ENCODE measurements around a stretch of chr3.

DNA sequence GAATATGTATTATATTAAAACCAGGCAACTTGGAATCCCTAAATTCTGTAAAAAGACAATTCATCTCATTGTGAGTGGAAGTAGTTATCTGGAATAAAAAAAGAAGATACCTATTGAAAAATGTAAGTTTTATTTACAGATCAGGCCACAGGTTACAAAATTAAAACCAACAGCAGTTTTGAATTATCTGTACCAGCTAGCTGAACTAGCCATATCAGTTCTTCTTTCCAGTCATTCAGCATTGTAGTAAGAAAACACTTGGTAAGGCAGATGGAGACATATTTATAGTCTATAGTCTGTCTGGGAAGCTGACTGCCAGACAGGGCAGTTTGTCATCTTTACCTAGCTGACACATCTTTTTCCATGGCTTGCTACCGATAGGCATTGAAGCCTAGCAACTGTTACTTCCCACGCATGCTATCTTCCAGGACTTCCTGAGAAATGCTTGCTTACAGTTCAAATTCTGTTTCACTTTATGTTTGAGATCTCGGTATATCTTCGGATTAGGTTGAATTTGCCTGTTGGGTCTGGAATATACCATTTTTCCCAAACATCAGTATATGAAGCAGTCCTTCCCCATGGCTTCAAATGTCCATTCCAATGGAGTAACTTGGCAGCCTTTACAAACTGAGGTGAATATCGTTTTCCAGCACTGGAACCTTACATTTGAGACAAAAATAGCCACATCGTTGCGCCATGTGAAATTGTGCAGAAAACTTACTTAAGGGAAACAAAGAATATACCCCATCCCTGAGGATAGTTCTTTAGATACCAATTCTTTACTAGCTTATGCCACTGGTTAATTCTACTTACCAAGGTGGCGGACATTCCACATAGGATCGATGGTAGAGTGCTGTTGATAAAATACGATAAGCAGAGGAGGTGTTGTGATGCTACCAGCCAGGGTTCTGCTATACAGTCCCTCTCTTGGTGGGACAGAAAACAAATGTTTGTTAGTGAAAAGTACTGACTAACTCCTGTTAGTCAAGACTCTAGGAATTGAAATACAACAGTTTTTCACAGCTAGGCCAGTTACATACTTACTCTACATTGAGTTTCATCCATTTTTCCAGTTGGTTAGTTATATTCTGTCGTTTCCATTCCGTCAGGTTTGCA, 8.9 kb downstream of the GNL3 start:
- PRO-cap = no peak

- PRO-cap = no peak
Measured at GRCh38 chr3:52707253-52708308, 1.7 kb downstream of the SPCS1 start.

- PRO-cap = no peak
Measured at GRCh38 chr3:52721047-52721482, 15.2 kb downstream of the SPCS1 start.

DNA sequence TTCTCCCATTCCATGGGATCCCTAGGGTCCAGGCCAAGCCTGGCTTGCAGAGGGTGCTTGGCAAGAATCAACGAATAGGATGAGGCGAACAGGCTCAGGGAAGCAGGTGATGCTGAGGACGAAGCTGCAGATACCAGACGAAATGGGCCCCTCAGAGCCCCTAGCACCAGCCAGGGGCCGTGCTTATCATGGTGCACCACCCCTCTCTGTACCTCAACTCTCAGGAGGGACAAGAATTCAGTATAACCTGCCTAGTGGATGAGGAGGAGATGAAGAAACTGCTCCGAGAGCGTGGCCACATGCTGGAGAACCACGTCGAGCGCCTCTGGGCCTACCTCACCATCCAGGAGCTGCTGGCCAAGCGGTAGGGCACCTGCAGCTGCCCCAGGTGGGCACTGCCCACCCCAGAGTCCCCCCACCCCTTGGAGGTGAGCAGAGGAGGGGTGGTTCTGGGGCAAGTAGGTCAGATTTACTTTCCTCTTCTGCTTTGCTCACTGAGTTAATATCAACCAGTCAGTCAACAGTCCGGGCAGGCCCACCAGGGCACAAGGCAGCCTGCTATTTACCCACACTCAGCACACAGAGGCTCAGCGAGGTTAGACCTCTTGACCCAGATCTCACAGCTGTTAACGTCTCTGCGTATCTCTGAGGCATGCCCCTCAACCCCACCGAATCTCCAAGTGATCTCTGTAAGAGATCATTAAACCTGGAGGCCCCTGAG, 8.4 kb upstream of the ITIH3 start:
- PRO-cap = no peak

- PRO-cap = no peak
Measured at GRCh38 chr3:52800805-52801363, 6.3 kb downstream of the ITIH3 start.

DNA sequence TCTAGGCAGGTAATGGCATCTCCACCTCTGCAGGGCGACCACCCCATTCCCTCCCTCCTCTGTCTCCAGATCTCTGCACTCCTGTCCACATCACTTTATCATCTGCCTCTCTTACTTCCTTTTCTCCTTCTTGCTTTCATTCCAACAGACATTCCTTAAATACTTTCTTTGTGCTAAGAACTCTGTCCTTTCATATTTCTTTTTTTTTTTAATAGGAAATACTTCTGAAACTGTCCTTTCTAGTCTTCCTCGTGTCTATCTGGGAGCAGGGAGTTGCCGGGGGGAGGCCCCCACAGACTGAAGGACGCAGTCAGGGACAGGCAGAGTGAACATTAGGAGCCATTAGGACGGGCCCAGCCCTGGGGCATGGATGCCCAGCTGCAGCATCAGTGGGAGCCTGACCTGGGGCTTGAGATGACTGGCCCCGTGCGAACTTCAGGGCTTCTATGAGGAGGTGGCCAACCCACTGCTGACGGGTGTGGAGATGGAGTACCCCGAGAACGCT, 7.4 kb downstream of the ITIH3 start:
- PRO-cap = no peak

DNA sequence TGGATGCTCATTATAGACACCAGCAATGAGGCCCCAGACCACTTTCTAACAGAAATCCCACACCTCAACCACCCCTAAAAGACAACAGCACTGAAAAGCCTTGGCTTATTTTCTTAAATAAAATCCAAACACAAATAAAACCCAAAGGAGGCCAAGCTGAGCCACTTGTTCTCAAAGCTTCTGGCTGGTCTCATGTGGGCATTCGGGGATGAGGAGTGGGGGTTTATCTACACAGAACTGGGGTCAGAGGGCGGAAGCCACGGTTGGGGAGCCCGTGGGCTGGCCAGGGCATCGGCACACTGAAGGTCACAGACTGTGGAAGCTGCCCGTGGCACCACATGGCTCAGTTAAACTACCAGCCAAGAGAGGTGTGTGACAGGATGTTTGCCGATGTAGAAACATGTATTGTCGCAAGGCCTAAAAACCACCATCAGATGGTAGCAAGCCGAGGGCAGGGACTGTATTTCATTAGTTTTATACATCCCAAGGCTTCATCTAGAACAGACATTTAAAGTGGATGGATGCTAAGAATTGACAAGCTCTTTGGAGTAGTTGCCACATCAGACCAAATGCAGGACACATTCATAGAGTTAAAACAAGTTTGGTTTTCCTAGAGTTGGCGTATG, 9.4 kb upstream of the MUSTN1 start:
- PRO-cap = no peak

DNA sequence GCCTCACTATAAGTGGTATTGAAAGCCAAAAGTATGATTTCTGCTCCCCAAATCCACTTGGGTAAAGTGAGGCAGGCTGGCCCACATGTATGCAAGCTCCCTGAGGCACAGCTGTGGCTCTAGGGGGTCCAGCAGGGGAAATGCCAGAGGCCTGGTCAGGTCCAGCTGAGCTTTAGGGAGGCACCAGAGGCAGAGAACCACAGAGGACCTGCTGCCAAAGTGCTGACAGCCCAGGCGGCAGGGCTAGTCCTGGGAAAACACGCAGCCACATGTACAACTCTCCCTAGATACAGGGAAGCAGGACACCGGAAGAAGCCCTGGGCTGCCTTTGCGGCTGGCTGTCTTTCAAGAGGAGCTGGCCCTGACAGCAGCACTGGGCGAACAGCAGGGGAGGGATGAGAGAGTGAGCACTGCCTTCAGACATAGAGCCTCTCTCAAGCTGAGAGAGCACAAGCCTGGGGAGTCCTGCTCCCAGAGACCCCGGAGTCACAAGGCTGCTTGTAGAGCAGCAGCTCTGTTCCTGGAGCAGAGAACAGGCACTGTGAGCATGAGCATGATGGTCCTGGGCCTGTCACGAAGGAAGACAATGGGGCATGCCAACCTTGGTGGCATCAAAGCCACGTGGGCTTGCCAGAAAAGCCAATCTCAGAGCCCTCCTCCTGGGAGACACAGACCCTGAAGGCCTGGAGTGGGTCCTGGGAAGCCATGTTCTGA, 40.6 kb downstream of the RFT1 start:
- PRO-cap = no peak

GRCh38 chr3:53161873-53162152, 804 bp downstream of the PRKCD start:
- PRO-cap = bidirectional peak, plus-strand start at chr3:53162098, minus-strand start at chr3:53162069

DNA sequence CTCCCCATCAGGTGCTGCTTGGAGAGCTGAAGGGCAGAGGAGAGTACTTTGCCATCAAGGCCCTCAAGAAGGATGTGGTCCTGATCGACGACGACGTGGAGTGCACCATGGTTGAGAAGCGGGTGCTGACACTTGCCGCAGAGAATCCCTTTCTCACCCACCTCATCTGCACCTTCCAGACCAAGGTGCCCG, 25.0 kb downstream of the PRKCD start:
- PRO-cap = no peak

- PRO-cap = no peak
Measured at GRCh38 chr3:53233106-53233326, 22.8 kb downstream of the TKT start.

GRCh38 chr3:53235880-53236619, 19.8 kb downstream of the TKT start:
- PRO-cap = no peak

GRCh38 chr3:53281607-53281844, 25.7 kb upstream of the TKT start:
- PRO-cap = no peak

DNA sequence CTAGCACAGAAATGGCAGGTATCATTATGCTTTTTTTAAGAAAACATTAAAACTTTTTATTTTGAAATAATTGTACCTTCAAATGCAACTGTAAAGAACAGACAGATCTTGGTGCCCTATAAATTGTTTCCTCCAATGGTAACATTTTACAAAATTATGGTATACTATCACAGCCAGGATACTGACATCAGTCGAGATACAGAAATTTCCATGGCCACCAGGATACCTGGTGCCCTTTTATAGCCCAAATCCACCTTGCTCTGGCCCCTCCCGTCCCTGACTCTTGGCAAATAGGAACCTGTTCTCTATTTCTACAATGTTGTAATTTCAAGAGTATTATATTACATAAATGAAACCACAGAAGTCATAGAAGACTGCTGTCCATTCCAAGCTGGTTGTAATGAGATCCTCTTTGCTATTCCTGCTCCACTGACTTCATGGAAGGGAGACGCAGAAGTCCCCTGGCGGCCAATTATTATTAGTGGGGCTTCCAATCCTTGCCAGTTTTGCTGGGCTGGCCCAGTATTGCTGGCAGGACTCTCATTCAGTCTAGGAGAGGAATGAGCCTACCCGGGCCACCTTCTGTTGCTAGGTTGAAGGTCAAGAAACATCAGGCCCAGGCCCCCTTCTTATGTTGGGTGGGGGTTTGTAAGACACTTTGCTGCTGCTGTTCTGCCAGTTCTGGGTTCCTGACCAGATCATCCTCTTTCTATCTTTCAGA, 26.7 kb downstream of the DCP1A start:
- PRO-cap = no peak

- PRO-cap = no peak
Measured at GRCh38 chr3:53477891-53478842, 16.2 kb upstream of the CACNA1D start.

DNA sequence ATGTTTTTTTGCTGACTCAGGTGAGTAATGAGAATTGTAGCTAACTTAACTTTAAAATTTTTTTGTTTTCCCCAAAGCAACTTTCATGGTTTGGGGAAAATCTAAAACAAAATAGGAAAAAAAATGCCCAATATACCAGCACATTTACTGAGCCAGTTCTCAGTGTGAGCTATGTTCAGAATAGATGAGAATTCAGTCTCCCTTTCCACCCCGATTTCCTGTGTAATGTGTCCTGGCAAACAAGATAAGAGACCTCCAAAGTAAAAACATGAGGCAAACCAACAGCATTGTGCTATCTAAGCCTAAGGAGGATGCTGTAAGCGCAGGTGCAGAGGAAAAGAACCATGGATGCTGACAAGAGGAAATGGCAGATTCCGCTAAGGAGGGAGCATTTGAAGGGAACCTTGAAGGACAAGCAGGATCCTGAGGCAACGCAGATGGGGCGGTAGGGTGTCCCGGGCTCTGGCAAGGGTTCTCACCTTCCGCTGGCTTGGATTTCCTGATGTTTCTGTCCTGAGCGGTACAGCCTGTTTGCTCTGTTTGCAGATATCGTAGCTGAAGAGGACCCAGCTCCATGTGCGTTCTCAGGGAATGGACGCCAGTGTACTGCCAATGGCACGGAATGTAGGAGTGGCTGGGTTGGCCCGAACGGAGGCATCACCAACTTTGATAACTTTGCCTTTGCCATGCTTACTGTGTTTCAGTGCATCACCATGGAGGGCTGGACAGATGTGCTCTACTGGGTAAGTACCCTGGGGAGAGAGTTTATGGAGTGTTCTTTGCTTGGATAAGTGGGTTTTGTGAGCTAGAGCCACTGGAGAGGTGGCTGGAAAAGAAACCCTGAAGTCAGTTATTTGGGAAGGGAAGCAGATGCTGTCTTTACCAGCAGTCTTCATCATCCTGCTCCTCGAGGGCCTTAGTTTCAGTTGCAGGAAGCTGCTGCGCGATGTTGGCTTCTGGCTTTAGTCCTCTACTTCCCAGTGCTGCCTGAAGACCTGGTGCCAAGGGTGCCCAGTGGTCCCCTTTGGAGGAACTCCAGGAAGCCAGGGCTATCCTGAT, 171.7 kb downstream of the CACNA1D start:
- PRO-cap = no peak

DNA sequence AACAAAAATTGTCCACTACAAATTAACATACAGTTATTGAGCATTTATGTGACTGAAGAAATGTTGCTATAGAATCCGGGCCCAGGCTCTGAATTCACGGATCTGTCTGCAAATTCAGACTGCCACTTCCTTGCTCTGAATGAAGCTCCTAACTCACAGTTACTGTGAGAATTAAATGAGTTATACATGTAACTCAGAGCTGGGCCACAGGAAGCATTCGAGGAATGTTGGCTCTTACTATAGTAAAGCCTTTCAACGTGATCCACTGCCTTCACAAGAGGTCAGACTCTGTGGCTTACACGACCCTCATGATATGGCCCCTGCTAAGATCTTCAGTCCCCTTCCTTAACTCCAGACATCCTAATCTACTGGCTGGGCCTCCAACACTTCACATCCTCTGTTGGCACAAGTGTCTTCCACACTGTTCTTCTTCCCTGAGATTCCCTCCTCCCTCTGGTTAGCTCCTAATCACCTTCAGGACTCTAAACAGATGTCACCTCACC, 1.6 kb downstream of the ACTR8 start:
- PRO-cap = no peak

DNA sequence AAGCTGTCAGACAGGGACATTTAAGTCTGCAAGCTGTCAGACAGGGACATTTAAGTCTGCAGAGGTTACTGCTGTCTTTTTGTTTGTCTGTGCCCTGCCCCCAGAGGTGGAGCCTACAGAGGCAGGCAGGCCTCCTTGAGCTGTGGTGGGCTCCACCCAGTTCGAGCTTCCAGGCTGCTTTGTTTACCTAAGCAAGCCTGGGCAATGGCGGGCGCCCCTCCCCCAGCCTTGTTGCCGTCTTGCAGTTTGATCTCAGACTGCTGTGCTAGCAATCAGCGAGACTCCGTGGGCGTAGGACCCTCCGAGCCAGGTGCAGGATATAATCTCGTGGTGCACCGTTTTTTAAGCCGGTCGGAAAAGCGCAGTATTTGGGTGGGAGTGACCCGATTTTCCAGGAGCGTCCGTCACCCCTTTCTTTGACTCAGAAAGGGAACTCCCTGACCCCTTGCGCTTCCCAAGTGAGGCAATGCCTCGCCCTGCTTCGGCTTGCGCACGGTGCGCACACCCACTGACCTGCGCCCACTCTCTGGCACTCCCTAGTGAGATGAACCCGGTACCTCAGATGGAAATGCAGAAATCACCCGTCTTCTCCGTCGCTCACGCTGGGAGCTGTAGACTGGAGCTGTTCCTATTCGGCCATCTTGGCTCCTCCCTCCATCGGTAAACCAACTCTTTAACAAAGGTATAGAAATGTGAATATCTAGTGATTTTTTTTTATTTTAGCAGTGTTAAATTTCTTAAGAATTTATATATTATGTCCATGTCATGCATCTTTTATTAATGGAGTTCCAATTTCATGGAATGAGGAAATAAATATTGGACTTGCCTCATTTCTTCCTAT, 35.7 kb upstream of the SELENOK start:
- PRO-cap = no peak

DNA sequence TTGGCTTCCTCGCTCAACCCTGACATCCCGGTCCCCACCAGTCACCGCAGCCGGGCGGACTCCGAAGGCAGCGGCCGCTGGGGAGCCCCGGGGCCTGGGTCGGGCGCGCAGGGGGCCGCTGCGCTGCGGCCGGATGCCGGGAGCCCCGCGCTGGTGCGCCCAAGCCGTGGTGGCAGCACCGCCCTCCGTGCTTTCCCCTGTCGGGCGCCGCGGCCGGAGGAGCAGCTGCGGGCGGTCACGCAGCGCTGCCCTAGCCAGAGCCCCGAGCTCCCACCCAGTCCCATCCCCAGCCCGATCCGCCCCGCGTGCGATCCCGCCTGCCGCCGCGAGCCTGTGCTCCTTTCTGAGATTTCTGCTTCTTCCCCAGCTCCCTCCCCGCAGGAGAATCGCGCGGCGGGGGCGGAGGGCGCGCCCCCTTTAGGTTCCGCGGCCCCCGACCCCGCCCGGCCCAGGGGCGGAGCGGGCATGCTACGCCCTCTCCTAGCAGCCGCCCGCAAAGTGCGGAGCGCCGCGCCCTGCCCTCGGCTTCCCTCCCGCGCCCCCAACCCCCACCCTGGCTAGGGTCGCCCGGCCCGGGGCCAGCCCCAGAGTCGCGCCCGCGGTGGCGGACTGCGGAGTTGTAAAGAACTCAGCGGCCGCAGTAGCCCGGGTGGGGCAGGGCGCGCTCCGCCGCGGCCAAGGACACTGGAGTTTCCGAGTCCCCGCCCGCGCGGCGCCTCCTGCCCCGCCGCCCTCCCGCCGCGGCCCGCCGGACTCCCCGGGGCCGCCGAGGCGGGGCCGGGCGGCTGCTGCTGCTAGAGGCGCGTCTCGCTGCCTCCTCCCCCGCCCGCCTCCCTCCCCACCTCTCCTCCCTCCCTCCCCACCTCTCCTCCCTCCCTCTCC, 468 bp upstream of the CACNA2D3 start:
- PRO-cap = bidirectional peak, plus-strand start at position 476 of the sequence, minus-strand start at position 325 of the sequence; bidirectional peak, plus-strand start outside the sequence, minus-strand start at position 756 of the sequence

GRCh38 chr3:54123283-54124176, 1.2 kb downstream of the CACNA2D3 start:
- PRO-cap = no peak